Cardiac fibroblast (primary cell): ENCODE results near the genes NKX2-4 and CST9L.

DNA sequence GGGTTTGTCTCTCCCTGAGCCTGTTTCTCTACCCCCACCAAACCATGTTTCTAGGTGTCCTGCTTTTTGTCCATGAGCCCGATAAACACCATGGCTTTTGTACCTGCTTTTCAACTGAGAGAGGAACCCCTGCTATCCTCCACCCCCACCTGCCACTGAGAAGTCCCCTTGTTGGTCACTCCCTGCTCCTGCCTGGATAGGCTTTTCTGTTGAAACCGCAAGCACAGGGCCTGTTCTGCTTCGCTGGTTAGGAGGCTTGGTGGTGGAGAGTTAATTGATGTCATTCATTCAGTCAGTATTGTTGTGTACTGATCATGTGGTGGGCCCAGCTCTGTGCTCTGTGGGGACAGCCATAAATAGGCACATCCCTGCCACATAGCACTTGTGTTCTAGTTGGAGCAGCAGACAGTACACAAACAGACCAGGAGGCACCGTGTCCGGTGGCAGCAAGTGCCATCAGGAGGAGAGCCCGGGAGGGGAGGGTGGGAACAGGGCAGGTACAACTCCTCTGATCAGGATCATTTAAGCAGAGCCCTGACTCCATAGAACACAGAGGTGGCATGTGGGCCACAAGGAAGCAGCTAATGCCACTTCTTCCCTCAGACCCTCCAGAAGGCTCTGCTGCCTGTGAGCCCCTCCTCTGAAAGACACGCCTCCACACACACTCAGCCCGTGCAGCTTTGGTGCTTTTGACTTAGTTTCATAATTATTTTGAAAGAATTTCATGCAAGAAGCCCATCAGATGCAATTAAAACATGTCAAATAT, 155.2 kb upstream of the INSM1 start:
- RRBS, result no CpG with 5 or more reads among the region's 8 CpGs

DNA sequence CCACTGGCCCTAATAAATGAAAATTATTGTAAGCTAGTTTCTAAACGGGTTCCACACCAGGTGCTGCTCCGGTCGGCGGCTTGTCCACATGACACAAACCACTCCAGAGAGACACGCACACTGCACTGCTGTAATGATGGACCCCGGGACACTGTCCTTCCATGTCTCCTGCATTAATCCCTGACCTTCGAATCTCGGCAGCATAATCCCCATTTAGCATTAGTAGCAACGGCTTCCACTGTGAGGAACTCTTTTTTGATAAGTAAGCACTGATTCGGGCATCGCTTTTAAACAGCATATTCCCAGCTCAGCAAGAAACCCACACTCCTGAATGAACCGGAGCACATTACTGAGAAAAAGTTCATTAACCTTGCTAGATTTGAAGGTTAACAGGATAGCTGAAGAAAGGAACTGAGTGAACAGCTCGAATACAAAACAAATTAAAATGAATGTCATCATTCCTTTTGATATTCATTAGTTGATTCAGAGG, 43.6 kb downstream of the INSM1 start:
- RRBS, result 63% methylated on average over 5 of the region's 13 CpGs

- RRBS, result no CpG with 5 or more reads among the region's 7 CpGs
Observed at GRCh38 chr20:20678510-20679153, 33.8 kb downstream of the RALGAPA2 start.

DNA sequence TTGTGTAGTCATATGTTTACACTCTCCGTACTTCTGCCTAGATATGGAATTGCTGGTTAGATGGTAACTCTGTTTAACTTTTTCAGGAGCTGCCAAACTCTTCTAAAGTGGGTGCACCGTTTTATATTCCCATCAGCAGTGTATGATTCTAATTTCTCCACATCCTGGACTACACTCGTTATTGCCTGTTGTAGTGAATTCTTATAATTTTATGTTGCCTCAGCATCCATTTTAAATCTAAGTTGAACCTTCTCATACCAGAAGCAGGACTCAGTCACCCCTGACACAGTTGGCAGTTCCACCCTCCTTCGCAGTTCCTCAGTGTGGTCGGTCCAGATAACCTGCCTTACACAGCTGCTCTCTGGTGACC, 33.9 kb downstream of the KIZ start:
- RRBS, result no CpG with 5 or more reads among the region's 5 CpGs

DNA sequence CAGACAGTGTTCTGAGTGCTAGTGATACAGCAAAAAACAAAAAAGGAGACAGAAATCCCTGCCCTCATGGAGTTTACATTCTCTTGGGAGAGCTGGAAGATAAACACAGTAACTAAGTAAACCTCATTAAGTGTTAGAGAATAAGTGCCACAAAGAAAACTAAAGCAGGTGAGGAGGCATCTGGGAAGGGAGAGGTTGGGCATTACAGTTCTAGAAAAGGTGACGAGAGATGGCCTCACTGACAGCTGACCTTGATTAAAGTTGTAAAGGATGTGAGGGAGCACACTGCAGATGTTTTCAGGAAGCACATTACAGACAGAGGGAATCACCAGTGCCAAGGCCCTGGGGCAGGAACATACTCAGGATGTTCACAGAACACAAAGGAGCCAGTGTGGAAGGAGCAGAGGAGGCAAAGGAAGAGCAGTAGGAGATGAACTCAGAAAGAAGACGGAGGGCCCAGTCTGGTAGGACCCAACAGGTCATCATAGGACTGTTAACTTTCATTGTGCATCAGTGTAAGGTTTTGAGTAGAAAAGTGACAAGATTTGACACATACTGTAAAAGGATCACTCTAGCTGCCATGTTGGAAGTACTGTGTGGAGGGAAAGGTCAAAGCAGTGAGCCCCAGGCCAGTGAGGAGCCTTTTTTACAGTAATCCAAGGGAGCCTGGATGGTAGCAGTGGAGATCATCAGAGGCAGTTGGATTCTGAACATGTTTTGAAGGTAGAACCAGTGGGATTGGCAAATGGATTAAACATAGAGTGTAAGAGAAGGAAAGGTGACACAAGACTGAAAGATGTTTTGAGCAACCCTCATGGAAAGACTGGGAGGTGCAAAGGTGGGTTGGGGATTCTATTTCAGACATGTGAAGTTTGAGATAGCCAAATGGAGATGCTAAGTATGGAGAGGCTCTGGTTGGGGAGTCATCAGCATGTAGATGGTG, 33.7 kb downstream of the XRN2 start:
- RRBS, result no CpG with 5 or more reads among the region's 2 CpGs

- RRBS, result no CpG with 5 or more reads among the region's 2 CpGs
Observed at GRCh38 chr20:21376444-21376931, 20.8 kb downstream of the NKX2-4 start.

DNA sequence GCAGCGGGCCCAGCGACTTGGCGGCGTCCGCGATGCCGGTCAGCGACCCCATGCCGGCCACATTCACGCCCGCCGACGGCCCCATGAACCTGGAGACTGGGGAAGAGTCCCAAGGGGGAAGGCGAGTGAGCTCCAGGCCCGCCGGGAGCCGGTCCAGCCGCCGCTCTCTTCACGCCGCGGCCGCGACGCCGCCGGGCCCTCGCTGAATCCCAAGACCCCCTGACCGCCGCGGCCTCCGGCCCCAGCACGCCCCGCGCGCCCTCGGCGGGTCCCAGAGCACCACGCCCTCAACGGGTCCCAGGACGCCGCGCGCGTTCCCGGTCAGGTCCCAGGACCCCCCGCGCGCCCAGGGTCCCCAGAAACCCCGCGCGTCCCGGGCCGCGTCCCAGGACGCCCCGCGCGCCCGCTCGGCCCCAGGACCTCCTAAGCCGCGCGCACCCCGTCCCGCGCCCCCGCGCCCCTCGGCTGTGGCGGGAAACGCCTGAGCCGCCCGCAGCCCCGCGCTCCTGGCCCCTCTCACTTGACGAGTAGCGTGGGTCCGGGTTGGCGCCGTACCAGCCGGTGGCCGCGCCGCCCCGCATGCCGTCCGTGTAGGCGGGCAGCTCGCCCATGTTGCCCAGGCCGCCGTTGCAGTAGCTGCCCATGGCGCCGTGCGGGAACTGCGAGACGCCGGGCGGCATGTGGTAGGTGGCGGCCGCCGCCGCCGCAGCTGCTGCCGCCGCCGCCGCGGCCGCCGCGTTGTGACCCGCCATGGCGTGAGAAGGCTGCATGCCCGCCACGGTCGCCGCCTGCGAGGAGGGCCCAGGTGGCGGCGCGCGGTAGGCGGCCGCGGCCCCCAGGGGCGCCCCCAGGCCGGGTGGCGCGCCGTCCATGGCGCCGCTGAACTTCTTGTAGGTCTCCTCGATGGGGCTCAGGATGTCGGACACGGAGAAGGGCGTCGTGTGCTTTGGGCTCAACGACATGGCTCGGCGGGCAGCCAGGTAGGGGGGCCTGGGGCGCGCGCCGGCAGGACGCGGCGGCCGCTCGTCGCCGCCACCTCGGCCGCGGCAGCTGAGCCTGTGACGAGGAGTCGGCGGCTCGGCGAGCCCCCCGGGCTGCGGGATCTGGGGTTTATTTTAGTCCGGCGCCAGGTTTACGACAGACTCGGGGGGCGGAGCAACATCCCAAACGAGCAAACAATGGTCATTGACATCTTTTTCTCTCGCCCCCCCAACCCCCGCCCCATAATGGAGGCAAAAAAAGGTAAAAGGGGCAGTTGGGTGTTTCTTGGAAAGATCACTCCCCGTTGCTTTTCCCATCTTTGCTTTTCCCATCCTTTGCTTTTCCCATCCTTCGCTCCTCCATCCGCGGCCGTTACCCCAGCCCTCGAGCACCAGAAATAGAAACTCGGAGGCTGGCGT, at the start of gene NKX2-4:
Gene NKX2-4 (minus strand): TSS at position 1,089 of the 1,400 bp plus-strand sequence.
- RRBS, result 2% methylated on average over 58 of the region's 178 CpGs

DNA sequence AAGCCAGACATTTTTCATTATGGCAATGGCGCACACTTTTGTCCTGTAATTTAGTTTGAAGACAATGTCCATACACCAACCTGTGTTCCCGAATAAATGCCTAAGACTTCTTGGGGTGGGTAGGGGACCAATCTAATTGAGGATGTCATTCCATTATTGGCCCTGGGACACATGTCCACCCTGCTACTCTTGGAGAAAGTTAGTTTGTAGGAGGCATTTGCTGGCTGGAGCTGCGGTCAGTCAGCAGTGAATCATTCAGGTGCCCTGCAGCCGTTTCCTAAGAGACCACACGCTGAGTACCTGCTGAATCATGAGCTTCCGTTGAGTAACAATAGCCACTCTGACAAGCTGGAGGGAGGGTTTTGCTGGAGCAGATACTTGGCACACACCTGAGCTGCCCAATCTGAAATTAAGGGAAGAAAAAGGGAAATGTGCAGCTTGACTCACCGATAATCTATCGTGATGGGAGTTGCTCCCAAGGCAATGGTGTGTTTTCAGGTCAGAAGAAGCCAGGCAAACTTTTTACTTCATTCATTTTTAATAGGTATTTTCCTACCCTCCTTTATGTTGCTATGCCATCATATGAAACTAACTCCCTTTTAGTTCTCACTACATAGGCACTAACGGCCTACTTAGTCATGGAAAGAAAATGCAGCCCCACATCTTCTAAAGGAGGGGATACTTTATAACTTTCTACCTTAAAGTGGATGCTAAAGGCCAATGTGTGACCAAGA, 194.1 kb downstream of the FOXA2 start:
- RRBS, result no CpG with 5 or more reads among the region's 9 CpGs

GRCh38 chr20:22586624-22586960, 2.2 kb upstream of the FOXA2 start:
- RRBS, result no CpG with 5 or more reads among the region's 21 CpGs

GRCh38 chr20:23061559-23062209, 12.2 kb upstream of the THBD start:
- RRBS, result no CpG with 5 or more reads among the region's 8 CpGs

GRCh38 chr20:23106254-23107051, 20.3 kb upstream of the CD93 start:
- RRBS, result no CpG with 5 or more reads among the region's 11 CpGs

DNA sequence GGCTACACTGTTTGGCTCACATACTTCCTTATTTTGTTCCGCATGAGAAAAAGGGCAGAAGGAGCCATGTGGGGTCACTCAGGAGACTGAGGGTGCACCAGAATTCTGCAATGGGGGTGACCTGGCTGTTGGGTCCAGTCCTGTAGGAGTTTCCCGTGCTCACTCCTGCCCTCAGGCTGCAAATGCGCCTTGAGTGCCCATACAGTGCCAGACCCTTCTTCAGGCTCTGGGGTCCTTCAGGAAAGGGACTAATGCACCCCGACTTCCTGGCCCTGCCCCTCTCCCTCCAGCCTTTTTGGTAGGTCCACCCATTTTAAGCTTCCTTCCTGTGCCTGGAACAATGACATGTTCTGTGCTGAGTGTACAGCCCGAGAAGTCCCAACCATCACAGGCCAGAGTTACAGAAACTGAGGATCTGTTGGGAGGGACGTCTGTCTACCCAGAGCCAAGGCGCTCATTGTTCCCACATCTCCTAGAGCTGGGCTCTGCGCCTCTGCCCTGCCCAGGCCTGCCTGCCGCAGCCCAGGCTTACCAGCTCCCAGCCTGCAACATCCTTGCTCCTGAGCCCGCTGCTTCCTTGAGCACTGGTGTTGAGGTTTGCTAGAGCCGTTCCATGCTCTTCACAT, 33.5 kb upstream of the CD93 start:
- RRBS, result no CpG with 5 or more reads among the region's 11 CpGs

GRCh38 chr20:23135703-23136226, 49.6 kb upstream of the CD93 start:
- RRBS, result no CpG with 5 or more reads among the region's 7 CpGs

GRCh38 chr20:23142891-23143530, 56.9 kb upstream of the CD93 start:
- RRBS, result no CpG with 5 or more reads among the region's 7 CpGs

GRCh38 chr20:23246449-23247621, 103.8 kb upstream of the NXT1 start:
- RRBS, result 48% methylated on average over 2 of the region's 24 CpGs

GRCh38 chr20:23361379-23361710, 637 bp upstream of the GZF1 start:
- RRBS, result no CpG with 5 or more reads among the region's 28 CpGs

GRCh38 chr20:23400832-23401833, 20.2 kb downstream of the NAPB start:
- RRBS, result no CpG with 5 or more reads among the region's 16 CpGs

DNA sequence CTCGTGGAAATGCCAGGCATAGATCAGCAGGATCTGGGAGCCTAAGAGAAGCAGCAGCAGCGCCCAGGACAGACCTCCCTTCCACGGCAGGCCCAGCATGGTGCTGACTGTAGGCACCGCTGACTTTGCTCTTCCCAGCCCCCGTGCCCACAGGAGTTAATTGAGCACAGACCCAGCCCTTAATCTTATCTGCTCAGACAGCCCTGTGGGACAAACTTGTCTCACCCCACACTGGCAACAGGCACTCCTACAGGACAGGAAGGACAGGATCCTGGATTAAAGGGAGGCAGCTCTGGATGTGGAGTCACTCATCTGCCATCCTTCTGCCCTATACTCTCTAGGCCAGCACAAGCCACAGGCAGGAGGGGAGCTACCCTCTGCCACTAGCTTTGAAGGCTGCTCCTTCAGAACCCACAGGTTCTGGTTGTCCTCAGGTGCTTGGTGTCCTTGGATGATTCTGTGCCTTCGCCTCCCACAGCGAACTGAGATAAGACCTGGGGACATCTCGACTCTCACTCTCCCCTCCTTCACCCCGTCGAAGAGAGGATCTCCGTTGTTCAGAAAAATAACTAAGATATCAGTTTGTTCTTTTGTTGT, at the start of gene CST9L:
Gene CST9L (minus strand): TSS at position 133 of the 597 bp plus-strand sequence.
- RRBS, result no CpG with 5 or more reads among the region's 11 CpGs

DNA sequence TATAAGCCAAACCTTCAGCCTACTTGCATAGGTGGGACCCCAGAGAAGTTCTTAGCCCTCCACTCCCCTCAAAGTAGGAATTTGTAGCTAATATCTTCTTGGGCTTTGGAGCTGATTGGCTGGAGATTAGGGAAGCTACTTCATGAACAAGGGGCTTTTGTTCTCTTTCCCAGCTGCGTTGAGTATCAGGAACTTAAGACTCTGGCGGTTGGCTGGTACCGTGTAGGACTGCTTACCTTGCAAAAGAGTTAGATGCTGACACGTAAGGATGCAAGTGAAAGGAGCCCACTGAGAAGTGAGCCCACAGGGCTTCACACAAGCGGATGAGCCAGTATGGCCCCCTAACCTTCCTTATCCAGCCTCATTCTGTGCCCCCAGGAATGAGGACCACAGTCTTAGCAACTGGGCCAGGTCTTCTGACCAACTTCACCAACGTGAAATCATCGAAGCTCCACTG, 12.2 kb downstream of the CST3 start:
- RRBS, result no CpG with 5 or more reads among the region's 7 CpGs